Colon Carcinoma Metastatic in the Lung (tissue), 2 donors: ENCODE data around the genes GRXCR2 and SH3RF2.

DNA sequence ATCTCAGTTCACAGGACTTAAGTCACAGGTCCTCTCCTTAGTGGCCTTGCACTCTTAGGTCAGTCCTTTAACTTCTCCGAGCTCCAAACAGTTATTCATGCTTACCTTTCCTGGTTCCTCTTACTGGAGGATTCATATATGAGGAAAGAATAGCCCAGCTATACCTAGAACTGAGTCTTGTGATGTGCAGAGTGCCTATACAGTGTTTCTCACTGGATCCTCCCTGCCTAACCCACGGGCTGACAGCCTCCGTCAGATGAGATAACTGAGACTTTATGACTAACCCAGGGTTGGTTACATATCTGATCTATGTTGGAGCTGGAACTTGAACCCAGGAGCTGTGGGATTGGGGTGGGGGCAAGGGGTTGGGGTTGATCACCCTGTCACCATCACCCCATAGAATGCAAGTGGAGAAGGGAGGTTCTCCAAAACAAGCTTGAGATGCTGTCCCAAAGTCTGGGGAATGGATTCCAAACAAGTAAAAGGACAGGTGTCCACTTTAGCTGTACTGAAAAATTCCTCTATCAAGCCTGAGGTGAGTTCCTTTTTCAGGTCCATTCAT, 100.4 kb downstream of the ARHGAP26 start:
- PRO-cap, 2 experiments = no peak in any of the 2 experiments

DNA sequence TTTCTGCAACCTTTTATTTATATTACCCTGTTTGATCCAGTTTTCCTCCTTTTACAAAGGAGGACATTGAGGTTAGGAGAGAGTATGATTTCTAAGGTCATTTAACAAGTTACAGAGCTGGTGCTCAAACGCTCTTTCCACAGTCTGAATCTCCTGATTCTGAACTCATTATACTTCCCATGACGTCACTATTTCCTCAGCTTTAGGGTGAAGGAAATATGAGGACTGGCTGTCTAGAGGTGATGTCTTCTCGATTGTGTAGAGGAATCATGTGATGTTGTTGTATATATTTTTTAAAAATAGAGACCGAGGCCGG, 139.9 kb downstream of the ARHGAP26 start:
- PRO-cap, 2 experiments = no peak in any of the 2 experiments

- PRO-cap, 2 experiments = no peak in any of the 2 experiments
Measured at GRCh38 chr5:142912917-142913726, 142.9 kb downstream of the ARHGAP26 start.

DNA sequence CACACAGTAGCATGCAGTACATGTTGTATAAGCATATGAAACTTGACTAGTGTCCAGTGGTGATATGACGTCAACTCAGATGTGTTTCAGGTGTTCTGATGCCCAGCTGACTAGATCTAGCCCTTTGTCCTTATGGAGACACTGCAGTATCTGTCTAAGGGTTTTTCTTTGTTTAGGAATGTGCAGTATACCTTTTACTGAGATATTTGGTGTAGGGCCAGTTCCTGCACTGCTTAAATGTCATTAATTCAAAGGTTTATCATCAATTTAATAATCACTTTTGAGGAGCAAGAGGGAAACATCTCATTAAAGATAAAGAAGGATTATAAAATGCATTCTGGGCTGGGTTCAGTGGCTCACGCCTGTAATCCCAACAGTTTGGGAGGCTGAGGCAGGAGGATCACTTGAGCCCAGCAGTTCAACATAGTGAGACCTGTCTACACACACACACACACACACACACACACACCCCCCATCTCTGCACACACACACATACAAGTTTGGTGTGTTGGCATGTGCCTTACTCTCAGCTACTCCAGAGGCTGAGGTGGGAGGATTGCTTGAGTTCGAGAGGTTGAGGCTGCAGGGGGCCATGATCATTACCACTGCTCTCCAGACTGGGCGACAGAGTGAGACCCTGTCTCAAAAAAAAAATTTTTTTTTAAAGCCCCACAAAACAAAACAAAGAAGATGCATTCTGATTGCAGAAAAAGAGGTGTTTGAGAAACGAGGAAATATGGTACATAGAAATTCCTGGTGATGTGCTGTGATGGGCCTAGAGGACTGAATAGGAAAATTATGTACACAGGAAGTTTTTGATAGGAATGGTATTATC, 184.7 kb downstream of the ARHGAP26 start:
- PRO-cap, 2 experiments = no peak in any of the 2 experiments

DNA sequence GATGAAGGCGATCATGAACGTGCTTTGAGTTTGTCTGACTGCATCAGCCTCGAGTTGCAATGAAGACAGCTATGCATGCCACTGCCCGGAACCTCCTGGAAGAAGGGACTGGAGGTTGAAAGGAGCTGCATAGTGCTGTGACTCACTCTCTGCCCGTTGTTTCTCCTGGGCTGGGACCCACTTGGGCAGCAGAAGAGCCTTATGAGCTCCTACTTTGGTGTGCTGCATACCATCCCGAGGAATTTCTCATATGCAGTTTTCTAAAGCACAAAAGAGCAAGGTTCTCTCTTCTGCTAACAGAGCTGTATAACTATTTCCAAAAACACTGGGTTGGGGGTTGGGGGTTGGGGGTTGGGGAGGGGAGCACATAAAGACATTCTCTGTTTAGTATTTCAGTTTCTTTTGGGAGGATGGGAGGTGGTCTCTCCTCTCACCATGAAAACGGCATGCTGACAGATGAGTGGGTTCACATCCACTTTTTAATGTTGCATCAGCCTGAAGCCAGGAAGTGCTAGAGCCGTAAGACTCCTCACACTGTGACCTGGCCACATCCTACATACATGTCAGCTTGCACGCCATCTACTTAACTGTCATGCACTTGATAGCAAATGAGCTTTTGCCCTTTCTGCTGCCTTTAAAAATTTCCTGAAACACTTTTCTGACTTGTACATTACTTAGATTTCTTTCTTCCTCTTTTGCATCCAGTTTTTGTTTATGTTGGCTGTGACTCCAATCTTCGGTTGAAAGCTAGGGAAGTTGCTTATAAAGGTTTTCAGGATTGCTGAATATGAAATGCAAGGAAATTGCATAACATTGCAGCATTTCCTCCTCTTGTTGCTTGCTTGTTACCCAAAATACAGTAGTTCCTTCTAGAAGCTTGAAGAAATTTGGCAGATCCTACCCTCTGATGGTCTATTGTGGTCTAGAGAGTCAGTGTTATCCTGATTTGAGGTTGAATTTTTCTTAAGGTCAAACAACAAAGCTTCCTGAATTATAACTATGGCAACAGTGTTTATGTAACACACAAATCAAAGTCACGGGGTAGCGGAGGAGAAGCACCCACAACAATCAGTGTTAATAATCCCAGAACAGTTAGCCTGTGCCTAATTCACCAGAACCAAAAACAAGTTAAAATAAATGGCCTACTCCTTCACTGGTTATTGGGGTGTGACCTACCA, 232.3 kb downstream of the ARHGAP26 start:
- PRO-cap, 2 experiments = no peak in any of the 2 experiments

- PRO-cap, 2 experiments = no peak in any of the 2 experiments
Measured at GRCh38 chr5:143207438-143208230, 195.9 kb downstream of the NR3C1 start.

GRCh38 chr5:143213789-143214207, 189.7 kb downstream of the NR3C1 start:
- PRO-cap, 2 experiments = no peak in any of the 2 experiments

DNA sequence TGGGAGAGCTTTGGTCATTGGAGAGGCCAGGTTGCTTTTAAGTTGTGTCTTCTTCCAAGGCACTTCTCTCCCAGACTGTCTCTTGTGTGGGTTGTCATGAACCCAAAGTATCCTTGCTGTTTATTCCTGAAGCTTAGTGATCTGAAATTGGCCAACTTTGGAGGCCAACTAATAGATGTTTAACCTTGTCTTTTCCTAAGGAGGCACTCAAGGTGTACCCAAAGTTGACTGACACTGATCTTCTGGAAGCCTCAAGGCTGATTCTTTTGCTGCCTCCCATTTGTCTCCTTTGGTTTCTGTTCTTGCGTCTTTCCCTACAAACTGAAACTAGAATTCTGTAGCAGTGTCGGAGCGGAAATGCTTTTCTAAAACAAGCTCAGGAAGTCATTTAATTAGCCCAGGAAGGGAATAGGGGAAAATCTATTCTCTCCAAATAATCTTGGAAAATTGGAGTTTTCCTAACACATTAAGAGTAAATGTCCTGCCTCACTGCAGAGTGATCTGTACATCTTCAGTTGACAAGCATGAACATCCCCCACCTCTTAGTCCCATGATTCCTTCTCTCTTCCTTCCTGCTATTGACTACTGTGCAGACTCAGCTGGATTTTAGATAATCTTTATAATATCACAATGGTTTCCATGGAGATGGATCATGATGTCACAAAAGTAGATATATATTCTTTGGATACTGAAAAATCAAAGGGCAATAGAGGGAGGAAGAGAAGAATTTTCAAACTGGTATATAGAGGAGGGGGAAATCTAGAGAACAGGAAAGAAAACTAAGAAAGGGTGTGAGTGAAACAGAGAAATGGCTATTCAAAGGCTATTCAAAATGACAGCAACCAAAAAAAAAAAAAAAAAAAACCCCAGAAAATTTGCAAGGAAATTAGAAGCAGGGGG, 182.7 kb downstream of the NR3C1 start:
- PRO-cap, 2 experiments = no peak in any of the 2 experiments

- PRO-cap, 2 experiments = no peak in any of the 2 experiments
Measured at GRCh38 chr5:143346817-143347275, 56.6 kb downstream of the NR3C1 start.

DNA sequence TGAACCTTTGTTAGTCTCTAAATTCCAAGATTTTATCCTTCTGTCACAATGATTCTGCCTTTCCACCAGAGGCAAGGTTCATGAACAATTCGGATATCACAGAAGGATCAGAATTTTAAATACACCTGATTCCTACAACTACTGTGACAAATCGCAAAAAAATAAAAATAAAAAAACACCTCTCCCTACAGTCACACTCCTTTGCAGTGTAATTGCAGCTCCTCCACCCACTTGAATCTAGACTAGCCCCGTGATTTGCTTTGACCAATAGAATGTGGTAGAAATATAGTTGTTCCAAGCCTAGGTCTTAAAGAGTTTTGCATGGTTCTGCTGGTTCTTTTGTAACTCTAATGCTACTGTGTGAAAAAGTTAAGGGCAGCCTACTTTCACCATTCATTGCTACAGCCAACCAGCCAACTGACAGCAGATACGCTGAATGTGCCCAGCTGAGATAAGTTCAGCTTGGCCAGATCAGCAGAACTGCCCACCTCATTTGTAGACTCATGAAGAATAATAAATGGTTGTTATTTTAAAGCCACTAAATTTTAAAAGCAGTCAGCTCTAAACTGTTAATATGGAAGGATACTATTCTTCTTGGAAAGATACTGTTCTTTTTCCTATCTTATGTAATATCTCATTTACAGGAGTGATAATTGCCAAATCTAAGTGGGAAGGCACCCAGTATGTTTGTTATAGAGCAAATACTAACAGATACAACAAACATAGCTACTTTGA, 23.9 kb downstream of the NR3C1 start:
- PRO-cap, 2 experiments = no peak in any of the 2 experiments

- PRO-cap, 2 experiments = peak in 1 of 2 experiments; most common plus-strand start chr5:143434868 (in 1); most common minus-strand start chr5:143434779 (in 1)
Measured at GRCh38 chr5:143434424-143434996, 31.0 kb upstream of the NR3C1 start.

- PRO-cap, 2 experiments = no peak in any of the 2 experiments
Measured at GRCh38 chr5:143507141-143507686, 103.7 kb upstream of the NR3C1 start.

DNA sequence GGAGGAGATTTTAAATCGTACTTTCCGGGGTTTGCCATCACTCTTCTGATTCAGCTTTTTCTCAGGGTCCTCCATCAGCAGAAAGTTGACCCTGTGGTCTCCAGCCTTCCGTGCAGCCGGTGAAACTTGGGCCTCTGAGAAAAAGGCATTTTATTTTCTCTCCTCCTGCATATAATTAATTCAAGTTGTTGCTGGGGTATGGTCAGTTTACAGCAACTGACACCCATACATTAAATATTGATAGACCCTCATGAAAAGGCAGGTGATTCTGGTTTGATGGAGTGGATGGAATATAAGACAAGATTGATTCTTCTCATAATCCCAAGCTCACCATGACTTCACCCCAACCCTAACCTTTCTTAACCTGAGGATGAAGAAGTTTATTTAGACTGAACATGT, at the start of gene GRXCR2:
TSS of gene GRXCR2 (minus strand) at position 121 of the 399 bp plus-strand sequence.
- PRO-cap, 2 experiments = no peak in any of the 2 experiments

DNA sequence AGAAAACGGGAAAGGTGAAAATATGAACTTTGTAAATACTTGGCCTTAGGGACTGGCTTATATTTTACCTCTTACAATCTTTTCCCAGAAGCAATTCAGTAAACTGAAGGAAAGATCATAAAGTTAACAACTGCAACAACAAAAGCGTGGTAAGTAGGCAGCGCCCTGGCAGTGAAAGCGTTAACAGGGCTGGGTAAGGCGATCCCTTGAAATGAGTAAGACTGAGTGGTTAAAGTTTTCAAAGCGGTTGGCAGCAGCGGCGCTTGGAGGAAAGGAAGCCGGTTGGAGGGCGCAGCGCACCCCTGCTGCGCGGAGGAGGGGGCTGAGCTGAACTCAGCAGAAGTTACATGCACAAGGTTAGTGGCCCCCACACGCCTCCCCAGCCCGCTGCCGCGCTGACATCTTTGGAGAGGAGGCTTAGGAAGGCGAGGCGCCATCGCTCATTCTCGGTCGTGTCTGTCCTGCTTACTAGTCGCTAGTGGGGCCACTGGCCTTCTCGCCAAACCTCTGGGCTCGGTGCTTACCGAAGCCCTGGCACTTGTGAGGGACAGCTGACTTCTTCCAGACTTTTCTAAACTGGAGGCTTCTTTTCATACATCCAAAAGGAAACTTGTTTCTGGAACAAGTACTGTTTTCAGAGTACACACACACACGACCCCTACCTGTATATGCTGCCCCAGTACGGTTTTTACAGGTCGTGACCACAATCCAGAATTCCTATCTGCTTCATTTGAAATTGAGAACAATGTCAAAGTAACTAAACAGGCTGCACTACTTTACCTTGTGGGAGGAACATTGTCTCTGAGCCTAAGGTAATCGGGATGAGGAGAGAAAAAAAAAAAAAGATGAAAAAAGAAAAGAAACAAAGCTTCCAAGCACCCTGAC, at the start of gene SH3RF2:
TSS of gene SH3RF2 (plus strand) at position 240 of the 885 bp plus-strand sequence.
- PRO-cap, 2 experiments = peak in 2 of 2 experiments; most common plus-strand start position 241 of the sequence (in 2); most common minus-strand start position 477 of the sequence (in 2)

GRCh38 chr5:145944224-145944820, 7.9 kb downstream of the SH3RF2 start:
- PRO-cap, 2 experiments = no peak in any of the 2 experiments

DNA sequence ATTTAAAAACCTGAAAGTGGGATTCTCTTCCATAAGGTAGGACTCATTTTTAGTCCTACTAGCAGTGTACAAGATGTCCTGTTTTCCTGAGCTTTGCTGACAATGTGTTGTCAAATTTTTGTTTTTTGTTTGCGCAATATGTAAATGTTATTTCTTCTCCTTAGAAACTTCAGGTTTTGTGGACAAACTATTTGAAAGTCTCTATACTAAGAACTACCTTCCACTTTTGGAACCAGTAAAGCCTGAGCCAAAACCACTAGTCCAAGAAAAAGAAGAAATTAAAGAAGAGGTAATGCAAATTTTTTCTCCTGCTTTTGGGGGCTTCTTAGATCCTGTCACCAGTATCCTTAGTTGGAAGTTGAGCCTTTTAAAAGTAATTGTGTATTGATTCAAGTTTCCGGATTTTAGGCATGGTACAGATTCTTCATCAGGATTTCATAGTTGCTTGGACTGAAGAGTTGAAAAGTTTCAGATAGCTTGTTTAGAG, 19.9 kb downstream of the RBM27 start:
- PRO-cap, 2 experiments = no peak in any of the 2 experiments

DNA sequence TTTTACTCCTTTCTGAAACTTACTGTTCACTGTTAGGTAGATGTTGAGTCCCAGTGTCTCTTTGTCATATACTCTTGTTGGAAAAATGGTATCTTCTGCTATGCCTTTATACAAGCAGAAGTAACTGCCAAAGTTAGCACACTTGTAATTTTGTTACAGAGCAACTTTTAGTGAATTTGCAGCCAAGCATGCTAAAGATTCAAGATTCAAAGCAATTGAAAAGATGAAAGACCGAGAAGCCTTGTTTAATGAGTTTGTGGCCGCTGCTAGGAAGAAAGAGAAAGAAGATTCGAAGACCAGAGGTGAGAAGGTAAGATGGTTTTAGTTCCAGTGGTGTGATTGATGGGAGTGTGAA, 17.6 kb downstream of the GPR151 start:
- PRO-cap, 2 experiments = no peak in any of the 2 experiments

DNA sequence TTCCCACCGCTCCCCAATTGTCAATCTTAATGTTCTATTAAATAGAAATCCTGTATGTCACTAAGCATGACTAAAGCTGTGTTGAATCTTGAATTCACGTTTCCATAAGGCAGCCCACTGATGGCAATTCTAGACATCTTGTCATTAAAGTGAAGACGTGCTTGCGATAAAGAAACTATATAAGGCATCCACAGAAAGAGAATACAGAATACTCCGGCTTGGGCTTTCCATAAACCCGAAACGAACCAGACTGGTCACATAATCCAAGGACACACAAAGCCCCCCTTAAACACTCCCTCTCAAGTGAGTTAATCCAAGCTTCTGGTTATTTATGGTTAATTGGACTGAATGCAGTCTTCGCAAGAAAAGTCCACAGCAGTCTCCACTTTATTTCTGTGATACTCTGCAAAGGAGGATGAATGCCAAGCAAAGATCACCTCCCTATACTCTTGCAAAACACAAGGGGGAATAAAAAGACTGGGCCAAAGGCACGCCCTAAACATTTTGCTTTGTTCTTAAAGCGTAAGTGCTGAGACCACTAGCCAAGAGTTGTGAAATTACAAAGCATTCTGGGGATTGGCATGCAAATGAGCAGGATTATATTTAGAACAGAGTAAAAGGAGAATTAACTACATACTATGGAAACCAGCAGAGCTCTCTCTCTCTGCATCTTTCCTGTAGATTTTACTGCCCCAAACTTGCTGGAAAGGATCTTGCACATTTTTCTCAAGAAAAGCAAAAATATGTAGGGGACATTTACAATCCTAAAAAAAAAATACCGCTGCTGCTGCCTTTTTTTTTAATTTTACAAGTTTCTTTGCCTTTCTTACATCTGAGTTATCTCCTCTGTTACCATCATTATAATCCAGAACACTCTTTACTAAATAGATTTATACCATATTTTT, 54.6 kb downstream of the DPYSL3 start:
- PRO-cap, 2 experiments = no peak in any of the 2 experiments

GRCh38 chr5:147510463-147510826, 577 bp upstream of the DPYSL3 start:
- PRO-cap, 2 experiments = no peak in any of the 2 experiments

- PRO-cap, 2 experiments = no peak in any of the 2 experiments
Measured at GRCh38 chr5:147551389-147552151, 41.7 kb upstream of the DPYSL3 start.